Frontal cortex (tissue), 2 donors: ENCODE measurements around the genes SPTBN1 and EML6.

DNA sequence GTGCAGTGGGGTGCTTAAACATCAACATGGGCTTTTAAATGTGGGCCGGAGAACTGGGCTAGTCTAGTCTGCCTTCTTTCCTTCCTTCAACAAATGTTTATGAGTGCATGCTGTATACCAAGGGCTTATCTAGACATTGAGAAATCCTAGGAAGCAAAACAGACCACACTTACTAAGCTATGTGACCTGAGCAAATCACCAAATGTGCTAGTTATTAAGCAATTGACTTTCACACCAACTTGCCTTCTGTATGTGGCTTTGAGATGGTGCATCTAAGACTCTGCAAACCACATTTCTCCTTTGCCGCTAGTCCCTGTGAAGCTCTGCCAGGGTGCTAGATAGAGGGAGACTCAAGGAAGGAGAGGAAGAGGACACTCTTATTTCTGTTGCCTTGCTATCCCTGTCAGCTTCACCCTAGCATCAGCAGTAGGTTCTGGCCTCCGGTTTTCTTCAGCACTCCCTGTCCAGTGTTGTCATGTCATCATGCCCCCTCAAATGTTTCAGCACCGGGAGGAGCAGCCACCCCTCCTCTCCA is 201.2 kb upstream of the FOXN2 start:
- RAMPAGE, long total RNA, result no peak

GRCh38 chr2:48174504-48175023 is 139.9 kb upstream of the FOXN2 start:
- RAMPAGE, long total RNA, result no peak

GRCh38 chr2:48248558-48248974 is 65.9 kb upstream of the FOXN2 start:
- RAMPAGE, long total RNA, result no peak

DNA sequence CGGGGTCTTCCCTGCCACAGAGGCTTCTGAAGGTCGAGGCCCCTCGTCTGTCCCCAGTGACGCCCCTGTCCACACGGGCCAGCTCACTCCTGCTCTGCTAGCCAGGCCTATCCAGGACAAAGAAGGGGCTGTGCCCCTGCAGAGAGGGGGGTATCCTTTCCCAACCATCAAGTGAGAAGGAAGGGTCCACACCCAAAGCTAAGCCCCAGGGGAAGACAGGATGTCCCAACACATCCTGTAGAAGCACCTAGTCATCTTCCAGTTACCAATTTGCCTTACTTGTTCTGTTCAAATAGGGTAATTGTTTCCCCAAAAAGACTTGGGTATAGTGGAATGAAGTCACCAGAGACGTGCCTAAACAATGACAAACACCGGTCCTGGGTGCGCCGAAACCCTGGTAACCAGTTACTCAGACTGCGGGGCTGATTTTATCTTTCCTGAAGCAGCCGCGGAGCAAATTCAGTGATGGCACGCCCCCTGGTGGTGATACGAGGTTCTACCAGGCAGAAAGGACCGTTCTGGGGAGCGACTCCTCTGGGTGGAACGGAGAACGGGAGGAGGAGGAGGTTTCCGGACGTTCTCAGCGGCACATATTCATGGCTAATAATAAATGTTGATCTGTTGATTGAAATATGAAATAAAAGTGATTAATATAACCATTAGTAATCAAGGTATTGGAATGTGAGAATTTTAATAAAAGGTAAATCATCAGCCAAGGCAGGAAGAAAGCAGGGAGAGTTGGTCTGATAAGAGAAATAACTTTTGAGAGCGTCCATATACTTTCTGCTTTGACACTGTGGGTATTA is 19.9 kb upstream of the PPP1R21 start:
- RAMPAGE, long total RNA, result no peak

DNA sequence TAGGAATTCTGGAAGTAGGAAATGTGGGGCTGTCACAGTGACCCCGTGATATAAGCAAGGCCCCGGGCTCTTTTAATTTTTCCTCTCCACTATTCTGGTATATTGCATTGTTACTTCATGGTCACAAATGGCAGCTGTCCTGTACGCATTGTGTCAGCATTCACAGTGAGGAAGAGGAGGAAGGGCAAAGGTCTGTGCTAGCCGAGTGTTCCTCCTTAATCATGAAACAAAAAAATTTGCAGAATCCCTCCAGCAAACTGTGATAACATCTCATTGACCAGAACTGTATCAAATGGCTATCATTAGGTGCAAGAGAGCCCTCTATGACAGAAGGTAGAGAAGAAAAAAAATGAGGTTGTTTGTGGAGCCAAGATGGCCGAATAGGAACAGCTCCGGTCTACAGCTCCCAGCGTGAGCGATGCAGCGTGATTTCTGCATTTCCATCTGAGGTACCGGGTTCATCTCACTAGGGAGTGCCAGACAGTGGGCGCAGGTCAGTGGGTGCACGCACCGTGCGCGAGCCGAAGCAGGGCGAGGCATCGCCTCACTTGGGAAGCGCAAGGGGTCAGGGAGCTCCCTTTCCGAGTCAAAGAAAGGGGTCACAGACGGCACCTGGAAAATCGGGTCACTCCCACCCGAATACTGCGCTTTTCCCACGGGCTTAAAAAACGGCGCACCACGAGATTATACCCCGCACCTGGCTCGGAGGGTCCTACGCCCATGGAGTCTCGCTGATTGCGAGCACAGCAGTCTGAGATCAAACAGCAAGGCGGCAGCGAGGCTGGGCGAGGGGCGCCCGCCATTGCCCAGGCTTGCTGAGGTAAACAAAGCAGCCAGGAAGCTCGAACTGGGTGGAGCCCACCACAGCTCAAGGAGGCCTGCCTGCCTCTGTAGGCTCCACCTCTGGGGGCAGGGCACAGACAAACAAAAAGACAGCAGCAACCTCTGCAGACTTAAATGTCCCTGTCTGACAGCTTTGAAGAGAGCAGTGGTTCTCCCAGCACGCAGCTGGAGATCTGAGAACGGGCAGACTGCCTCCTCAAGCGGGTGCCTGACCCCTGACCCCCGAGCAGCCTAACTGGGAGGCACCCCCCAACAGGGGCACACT is 180.6 kb upstream of the CHAC2 start:
- RAMPAGE, long total RNA, result no peak

GRCh38 chr2:53895535-53896045 is 35.8 kb upstream of the GPR75 start:
- RAMPAGE, long total RNA, result no peak

DNA sequence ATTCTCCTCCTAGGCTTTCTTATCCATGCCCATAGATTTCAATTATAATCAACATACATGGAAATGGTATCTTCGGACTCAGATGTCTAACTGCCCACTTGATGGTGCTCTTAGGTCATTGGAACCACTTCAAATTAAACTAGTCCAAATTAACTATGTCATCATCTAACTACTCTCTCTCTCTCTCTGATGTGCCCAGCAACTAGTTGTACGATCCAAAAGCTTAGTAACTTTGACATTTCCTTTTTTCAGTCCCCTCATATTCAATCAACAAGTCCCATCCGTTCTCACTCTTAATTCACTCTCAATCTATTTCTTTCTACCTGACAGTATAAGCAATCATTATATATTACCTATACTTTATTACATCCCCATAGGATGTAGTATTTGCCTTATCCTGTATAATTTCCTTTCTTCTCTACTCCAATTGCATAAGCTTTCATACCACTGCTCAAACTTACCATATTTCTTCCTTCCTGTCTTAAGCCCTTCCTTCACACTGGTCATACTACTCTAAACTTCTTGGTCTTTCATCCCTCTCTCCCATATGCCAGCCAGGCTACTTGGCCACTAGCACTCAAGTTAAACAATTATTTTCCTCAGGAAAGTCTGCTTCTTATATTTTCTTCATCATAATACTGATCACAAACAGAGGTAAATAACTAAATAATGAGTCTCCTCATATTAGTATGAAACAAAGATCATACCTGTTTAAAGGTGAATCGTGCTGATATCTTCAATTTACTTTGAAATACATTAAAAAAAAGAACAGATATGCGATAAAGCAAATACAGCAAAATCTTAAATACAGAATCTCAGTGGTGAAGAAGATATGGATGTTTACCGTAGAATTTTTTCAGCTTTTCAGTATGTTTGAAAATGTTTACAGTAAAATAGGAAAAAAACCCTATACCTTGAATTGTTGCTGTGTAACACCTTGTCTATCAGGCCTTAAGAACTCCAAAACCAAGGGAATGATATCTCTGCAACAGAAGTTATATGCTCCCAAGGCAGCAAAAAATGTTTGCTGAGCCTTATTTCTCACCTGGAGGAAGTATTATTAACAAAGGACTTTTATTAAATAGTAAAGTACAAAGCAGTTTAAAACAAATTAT is 43.7 kb upstream of the GPR75 start:
- RAMPAGE, long total RNA, result no peak

GRCh38 chr2:53994600-53995270 is 23.8 kb downstream of the ACYP2 start:
- RAMPAGE, long total RNA, result no peak

DNA sequence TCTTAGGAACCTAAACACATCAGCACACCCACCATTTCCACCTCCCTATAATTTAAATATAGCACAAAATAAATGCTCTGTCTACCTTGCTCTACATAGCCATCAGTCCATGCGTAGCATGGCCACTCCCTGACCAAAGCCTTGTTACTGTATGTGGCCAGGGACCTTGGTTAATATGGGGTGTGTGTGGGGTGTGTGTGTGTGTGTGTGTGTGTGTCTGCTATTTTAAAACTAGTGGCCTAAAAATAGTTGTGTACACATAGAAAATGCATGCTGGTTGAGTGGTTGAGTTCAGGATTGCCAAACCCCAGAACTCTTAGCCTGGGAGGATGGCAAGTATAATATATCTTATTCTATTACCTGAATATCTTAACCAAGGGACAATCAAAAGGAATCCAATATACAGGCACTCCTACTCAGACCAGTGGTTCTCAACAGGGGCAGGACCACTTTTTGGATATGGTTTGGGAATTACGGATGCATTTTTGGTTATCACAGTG is 72.0 kb downstream of the ACYP2 start:
- RAMPAGE, long total RNA, result no peak

- RAMPAGE, long total RNA, result no peak
Measured at GRCh38 chr2:54092935-54093515, 122.1 kb downstream of the ACYP2 start.

DNA sequence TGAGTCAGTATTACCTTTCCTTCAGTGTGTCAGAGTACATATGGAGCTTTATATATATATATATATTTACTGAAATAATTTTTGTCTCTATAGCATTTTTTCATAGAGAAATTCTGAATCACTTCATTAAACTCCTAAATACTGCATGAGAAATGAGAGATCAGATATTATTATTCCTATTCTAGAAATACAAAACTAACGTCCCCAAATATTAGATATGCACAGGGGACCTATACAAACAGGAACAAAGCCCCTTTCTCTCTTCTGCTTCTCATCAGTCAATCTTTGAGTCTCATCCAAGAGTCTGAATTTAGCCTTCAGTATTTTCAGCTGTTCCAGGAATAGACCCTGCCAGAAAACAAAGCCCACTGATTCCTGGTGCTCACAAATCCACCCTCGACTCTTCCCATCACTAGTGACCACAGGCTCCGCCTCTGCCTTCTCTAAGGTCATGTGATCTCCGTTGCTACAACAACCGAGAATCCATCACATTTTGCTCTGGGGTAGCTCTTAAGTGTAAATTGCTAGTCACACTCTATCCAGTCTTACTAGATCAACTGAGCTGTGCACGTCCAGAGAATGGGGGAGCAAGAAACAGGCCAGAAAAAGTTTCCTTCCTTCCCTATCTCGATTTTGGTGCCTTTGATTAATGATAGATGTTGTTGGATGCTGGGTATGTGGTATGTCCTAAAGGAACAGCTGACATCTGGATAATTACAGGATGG is 46.4 kb upstream of the SPTBN1 start:
- RAMPAGE, long total RNA, result no peak

- RAMPAGE, long total RNA, result no peak
Measured at GRCh38 chr2:54455804-54456524, at the start of gene SPTBN1. Gene SPTBN1, plus strand, starts transcription at chr2:54456327.

- RAMPAGE, long total RNA, result no peak
Measured at GRCh38 chr2:54573909-54575121, 118.2 kb downstream of the SPTBN1 start.

DNA sequence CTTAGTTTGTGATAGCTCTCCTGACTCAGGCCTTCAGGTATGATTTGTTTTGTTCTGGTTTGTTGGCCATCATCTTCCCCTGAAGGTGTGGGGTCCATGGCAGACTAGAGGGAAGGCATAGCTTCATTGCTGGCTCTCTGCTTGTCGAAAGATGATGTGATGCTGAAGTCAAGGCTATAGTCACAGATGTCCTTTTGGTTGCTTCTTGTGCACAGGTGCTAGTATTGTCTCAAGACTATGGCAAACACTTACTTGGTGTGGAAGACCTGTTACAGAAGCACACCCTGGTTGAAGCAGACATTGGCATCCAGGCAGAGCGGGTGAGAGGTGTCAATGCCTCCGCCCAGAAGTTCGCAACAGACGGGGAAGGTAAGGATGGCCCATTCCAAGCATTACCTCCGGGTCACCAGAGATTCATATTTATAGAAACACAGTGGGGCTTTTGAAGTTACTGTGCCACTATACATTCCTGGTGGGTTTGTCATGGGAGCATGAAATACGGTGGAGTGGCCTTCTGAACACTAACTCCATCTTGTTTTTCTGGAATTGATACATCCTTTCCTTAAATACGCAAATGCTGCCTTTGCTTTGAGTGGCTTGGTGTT is 95.5 kb upstream of the EML6 start:
- RAMPAGE, long total RNA, result no peak

DNA sequence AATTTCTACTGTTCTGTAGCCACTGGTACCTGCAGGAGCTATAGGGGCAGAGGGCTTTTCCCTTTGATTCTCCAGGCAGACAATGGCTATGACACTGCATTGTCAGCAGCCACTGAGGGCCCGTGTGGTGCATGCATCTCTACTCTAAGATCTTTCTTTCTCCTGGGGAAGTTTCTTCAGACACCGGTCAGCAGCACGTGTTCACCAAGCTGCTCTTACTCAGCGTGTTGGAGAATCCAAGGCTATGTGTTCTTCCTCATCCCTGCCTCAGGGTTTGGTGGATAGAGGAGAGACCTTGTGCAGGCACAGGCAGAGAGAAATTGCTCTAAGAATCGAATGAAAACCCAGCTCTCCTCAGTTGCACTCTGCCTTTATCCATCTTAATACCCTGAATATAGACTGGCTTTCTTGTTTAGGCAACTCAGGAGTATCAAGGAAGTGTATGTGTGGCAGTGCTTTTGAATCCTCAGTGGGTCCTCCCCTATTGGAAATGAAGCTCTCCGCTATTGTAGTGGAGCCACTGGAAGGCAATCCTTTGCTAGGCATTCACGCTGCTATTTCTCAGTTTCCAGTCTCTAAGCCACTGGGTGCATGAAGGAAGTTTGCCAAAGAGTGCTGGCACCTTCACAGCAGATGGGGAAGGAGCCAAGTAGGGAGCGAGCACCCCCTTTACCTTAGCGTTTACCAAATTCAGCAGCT is 86.9 kb upstream of the EML6 start:
- RAMPAGE, long total RNA, result no peak

- RAMPAGE, long total RNA, result no peak
Measured at GRCh38 chr2:54641855-54642546, 81.5 kb upstream of the EML6 start.

GRCh38 chr2:54642883-54643279 is 80.6 kb upstream of the EML6 start:
- RAMPAGE, long total RNA, result no peak

- RAMPAGE, long total RNA, result no peak
Measured at GRCh38 chr2:54668639-54669320, 54.7 kb upstream of the EML6 start.

DNA sequence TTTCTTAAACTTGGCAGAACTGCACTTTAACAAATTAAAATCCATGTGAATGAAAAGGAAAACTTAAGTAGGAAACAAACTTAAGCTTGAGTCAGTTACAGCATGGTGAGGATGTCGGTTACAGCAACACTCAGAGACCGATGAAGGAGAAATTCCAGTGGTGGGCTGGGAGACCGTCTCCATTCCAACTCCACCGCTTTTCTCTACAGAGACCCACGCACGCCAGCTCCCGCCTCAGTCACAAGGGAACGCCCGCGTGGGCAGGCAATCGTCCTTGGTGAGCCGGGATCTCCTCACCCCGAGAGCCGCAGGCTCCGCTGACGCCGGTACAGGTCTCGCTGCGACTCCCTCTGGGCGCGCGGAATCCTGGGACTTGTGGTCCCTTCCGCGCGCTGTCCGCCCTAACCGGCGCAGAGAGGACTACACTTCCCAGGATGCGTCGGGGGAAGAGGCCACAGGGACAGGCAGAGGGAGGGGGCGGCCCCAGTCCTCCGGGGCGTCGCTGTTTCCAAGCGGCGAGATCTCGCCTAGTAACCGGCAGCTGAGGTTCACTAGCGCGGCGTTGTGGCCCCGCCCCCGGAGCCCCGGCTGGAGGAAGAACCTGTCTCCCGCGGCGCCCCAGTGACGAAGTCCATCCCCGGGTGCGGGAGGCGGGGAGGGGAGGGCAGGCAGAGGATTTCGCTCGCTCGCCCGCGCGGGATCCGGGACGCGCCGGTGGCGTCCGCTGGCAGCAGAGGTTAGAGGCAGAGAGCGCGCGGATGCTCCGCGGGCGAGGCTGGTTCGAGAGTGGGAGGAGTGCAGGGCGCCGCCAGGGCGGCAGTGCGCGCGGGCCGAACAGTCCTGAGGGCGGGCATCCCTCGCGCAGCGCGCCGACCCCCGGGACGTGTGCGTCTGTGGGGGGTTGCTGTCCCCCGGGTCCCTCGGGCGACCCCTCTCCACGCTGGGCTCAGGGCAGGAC is at the start of gene EML6:
Gene EML6, plus strand, starts transcription at position 621 of the 958 bp plus-strand sequence.
- RAMPAGE, long total RNA, result no peak

DNA sequence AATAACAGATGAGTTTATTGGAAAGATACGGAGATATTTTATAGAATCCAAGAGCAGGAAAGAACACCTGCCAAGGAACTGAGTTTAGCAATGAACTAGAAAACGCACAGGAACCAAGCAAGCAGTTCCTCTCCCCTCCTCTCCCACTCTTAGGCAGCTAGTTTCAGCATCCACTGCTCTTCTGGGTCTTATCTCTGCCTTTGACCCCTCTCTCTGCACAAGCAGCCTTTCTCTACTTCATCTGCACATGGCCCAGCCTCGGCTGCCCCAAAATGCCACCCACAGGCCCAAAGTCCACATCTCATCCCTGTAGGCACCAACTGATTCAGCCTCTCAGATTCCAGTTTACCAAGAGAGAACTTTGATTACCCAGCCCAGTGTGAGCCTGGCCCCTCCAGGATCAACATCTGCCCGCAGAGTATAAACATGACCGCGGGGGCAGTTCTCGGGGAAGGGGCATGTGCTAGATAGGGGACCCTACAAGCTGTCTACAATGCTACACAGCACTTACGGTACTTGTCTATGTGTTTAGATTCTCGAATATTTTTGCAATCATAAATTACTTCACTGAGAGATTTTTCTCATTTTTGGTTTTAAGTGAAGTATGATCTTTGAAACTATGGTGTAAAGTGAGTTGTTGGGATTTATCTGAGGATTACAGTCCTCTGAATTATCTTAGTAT is 141.7 kb downstream of the RTN4 start:
- RAMPAGE, long total RNA, result no peak